Placental pericyte (primary cell): ENCODE results near the gene ATP6V1B1.

GRCh38 chr2:68689839-68690561 is 44.6 kb upstream of the ARHGAP25 start:
- CAGE, long polyA plus RNA = no peak

GRCh38 chr2:68742623-68743012 is 8.0 kb downstream of the ARHGAP25 start:
- CAGE, long polyA plus RNA = no peak

DNA sequence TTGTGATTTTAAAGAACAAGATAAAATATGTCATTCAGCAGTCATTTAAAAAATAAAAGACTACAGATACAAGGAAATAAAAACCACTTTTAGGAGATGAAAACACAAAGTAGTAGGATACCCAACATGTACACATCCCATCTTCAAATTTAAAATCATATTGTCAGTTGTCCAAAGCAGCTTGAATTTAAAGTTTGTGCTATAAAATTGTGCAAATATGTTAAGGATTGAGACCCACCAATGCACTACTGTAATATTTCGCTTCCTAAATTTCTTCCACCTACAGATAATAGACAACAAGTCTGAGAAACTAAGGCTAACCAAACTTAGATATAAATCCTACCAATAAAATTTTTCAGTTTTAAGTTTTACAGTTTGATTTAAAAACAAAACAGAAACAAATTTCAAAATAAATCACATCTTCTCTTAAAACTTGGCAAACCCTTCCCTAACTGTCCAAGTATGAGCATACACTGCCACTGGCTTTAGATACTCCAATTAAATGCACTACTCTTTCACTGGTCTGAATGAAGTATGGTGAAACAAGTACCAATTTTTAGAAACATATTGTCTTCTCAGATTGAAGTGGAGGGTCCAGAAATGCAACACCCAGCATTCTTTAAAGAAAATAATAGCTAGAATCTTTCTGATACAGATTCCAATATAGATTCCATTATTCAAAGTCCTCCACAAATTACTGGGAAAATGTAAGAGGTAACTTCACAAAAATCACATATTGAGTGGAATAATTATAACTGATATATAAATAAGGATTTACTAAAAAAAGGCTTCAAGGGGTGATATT is 61.5 kb downstream of the GFPT1 start:
- CAGE, long polyA plus RNA = no peak

DNA sequence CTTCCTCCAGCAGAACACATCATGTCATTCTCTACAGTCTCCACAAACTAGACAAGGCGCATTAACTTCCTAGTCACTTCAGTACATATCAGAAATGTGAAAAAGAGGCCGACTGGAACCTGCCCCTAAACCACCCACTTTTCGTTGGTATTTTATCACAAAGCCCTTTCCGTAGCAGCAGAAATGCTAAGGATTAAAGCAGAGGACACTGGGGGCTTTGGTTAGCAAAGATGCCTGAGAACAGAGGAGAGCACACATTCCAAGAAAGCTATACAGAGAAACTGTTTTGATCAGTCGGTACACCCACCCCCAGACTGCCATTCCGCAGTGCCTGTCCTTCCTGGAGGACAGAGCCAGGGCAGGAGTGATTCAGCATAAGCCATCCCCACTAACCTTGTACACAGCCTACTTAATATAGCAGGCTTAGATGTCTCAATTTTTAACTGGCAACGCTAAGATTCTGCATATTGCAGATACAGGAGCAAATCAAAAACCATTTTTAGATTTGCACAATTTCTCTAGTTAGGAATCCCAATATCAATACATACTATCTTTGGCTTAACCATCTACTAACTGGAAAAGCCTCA is 53.3 kb downstream of the AAK1 start:
- CAGE, long polyA plus RNA = no peak

DNA sequence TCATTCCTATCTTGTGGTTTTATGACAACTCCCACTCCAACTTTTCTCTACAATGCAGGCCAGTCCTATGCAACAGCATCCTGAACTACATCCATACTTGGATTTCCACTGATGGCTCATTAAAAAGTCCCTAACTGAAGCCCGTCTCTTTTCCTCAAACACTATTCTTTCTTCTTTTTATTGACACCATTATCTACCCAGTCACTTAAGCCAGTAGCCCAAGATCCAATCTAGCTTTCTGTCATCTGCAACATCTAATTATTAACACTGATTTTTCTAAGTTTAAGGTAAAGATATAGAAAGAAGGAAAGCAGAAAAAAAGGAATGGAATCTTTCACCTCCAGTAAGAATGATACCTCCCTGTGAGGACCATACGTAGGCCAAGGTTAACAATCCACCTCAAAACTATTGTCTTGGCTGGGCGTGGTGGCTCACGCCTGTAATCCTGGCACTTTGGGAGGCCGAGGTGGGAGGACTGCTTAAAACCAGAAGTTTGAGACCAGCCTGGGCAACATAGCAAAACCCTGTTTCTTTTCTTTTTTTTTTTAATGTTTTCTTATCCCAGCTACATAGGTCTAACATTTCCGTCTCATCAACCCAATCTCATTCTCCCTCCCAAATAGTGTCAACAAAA is 15.7 kb downstream of the AAK1 start:
- CAGE, long polyA plus RNA = no peak

- CAGE, long polyA plus RNA = no peak
Observed at GRCh38 chr2:69644787-69644971, 1.1 kb upstream of the AAK1 start.

DNA sequence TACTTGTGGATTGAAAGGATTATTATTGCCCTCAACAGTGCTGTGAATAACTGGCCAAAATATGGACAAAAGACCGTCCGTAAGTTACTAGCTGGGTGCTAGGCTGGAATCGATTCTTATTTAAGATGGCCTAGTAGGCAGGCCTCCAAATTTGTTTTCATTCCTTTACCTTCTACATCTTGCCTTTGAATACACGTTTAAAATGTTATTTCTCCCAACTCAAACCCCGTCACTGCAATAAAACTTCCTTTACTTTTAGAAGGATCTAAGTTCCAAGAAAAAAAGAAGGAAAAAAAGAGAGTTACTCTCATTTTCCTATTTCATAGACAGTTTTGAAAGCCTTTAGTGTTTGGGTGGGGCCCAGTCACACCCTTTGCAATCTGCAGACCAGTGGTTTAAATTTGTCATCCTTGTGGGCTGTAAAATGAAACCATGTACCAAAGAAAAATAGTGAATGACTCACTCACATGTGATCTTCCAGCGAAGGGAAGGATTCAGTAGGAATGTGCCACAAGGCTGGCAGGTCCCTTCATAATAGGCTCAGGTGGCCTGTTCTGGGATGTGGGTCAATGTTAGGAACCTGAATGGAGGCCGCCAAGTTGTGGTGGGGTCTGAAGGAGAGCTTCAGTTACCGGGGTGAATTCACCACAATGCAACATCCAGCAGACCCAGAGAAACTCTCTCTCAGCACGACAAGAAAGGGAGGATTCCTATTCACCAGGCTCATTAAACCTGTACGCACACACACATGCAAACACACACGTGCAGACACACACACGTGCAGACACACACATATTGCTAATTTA is 28.3 kb downstream of the ANXA4 start:
- CAGE, long polyA plus RNA = no peak

DNA sequence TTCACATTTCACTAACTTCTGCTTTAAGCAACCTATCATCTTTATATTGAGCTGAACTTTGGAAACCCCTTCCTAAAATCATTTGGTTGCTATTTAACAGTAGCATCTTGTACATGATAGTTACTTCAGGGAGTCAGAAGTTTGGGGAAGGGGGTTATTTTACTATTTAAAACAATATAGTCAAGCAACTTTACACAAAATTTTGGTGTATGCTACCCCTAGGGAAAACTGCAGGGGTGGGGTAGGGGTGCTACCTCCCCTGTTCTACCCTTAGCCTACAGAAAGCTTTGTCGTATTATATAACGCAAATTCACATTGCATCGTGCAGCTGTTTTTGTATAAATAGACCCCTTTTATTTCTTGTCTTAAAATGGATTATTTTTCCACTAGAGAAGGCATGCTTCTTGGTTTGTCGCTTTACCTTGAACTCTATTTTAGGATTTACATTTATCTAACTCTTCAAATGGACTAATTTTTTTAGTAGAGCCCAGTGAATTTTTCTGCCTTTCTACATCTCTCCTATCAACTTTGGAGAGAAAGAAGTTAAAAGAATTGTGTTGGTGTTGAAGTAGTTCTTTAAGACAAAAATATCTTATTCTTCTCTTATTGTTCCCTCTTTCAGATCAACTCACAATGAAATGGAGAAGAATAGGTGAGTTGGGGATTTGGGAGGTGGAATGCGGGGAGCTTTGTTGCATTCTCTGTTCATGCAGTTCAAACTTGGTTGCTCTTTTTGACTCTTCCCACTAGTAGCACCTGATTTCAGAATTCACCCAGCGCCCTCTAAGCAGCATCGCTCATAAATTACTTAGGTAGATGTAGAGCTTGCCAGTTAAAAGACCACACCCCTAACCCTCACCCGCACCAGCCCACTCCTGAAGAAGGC is 6.4 kb downstream of the MXD1 start:
- CAGE, long polyA plus RNA = no peak

DNA sequence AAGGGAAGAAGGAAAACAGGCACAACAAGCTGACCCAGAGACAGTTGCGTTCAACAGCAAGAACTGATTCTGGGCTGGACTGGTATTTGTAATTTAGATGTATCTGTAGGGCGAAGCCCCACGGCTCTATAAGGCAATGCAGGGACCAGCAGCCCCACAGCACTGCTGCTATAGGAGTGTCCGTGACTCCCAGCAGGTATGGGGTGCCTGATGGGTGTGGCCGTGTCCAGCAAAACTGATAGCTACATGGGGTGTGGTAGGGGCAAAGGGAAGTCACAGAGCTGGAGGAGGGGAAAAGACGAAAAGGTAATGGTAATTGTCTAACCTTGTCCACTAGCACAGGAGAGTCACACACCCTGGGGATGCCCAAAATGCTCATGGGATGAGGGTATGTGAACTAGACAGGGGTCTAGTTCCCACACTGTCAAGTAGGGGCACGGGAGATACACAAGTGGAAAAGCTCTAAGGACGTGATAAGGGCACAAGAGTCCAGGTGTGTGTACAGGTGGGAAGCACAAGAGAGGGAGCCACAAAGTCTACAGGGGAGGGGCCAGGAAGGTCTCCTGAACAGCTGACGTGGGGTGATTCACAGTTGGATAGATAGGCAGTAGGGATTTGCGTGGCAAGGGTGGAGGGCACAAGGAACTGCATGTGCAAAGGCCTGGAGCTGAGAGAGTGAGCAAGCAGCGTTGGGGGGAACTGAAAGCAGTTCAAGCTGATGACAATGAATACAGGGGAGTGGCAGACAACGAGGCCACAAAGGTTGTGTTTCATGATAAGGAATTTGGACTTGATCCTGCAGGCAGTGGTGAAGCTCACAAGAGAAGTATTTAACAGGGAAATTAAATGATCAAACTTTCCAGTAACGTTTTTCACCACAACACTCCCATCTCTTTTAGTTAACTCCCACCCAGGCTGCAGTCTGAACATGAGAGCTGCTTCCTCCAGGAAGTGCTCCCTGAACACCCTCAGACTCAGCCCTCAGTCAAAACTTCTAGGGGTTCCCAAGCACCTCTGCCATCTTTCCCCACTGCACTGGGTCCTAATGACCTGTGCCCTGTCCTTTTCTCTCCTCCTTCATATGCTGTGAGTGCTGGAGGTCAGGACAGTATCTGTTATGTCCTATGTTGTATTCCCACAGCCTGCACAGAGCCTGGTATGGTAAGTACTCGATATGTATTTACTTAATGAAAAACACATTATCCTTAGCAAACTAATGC is 48.8 kb upstream of the ASPRV1 start:
- CAGE, long polyA plus RNA = no peak

- CAGE, long polyA plus RNA = no peak
Observed at GRCh38 chr2:70086883-70087252, 409 bp upstream of the PCBP1 start.

GRCh38 chr2:70123776-70123976 is 36.4 kb downstream of the PCBP1 start:
- CAGE, long polyA plus RNA = no peak

DNA sequence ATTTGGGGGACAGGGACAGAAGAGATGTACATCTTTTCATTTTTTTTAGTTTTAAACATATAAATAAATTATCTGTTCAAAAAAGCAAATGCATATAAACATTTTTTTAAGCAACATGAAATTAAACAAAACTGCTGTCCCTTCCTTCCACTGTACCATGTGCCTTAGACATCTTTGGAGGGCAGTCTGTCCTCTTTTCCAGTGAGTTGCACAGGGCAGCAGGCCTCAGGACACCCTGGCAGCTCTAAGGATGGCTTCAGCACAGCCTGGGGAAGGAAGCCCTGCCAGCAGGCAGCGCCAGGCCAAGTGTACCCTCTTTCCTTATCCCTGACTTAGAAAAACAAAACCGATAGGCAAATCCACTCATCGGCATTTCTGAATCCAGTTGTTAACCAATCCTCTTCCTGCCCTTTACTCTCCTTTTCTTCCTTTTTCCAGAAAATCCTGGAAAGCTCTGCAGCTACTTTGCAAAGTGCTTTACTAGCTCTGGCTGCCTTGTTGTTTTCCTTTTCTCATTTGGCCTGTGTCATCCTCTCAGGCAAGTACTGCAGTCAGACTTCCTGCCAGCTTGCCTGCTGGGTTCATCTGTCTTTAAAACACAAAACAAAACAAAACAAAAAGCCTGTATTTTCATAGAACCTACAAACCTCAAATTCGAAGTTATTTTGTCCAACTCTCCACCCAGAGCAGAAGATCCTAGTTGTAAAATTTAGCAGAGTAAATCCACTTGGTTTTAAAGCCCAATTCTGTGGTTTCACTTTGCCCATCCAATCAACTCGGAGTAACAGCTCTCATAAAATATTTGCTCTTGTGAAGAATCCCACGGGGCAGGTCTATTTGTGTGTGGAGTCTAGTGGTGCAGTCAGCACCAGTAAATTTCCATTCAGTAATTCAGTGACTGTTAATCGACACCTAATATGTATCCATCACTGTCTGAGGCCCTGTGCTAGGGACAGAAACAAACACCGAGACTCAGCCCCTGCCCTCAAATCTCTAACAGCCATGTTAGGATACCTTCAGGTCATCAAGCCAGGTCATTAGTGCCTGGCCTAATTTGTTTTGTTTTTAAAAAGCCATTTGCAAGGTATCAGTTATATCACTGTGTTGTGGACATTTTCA is 45.2 kb downstream of the PCBP1 start:
- CAGE, long polyA plus RNA = no peak

DNA sequence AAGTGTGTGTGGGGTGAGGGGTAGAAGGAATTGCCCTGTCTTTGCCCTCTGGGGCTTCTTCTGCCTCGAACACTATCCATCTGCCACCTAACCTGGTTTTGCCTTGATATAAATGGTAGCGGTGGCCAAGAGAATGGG is 49.9 kb downstream of the C2orf42 start:
- CAGE, long polyA plus RNA = no peak

DNA sequence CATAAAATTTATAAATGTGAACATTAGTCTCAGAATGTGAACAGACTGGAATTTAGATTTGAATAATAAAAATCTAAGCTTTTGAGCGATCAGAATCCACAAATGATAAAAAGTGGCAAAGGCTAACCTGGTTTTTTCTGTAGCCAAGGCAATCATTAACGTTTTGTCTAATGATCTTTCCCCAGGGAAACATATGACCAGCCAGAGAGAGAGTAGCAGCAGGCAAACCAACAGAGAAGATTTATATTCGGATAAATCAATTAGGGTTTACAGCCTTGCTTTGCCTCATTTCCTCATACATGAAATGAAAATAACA is 14.6 kb downstream of the TIA1 start:
- CAGE, long polyA plus RNA = no peak

DNA sequence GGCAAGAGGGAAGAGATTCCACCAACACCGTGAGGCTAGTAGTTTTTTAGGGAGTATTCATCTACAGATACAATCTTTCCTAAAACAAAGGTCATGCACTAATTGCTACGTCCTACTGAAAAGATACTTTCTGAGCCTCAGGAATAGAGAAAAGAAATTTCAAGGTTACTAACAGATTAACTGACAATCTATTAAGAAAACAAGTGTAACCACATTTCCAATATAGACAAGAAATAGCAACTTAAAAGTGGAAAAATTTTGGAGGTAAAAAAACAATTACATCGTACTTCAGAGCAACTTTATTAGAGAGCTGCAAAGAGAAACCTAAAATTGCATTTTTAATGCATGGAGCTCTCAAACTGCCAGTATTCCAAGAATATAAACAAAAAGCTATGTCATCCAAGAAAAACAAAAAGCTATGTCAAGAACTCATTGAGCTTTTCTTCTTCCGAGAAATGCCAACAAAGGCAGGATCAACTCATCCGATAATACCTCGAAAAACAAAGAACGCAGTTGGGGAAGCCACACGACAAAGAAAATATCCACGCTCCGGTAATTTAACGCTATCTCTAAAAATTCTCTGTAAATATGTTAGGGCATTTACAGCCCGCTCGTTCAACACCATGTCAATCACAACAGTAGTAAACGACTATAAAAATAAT is 1.2 kb downstream of the TIA1 start:
- CAGE, long polyA plus RNA = no peak

GRCh38 chr2:70300797-70301737 is 800 bp downstream of the FAM136A start:
- CAGE, long polyA plus RNA = no peak

- CAGE, long polyA plus RNA = no peak
Observed at GRCh38 chr2:70514481-70515185, 39.0 kb downstream of the TGFA start.

GRCh38 chr2:70789387-70789856 is 1.0 kb downstream of the FIGLA start:
- CAGE, long polyA plus RNA = no peak

DNA sequence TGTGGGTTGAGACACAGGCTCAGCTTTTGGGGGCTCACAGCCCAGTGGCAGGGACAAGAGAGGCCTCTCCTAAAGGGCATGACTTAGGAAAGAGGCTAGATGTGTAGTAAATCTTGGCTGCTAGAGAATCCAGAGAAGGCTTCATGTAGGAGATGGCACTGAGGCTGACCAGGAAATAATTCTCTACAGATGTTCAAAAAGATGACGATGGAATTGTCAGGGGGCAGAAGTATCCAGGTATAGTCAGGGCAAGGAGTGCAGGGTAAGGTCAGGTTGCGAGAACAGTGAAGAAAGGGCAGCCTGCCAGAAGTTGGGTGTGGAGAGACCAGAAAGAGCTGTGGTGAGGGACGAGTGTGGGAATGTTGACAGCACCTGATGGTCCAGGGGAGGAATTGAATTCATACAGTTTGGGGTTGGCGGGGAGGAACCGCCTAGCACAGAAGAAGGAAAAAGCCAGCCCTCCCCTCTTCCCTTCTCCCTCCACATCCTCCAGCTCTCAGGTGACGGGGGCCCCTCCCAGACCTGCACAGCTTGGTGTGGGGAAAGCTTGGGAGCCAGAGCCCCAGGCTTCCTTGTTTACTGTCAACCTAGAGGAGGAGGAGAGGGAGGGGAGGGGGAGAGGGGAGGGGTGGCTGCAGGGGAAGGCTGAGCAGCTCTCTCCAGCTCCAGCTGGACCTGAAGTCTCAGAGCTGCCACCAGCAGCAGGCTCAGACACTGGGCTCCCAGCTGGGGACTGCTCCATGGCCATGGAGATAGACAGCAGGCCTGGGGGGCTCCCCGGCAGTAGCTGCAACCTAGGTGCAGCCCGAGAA is at the start of gene ATP6V1B1:
Gene ATP6V1B1 (plus strand): TSS at position 686 of the 812 bp plus-strand sequence.
- CAGE, long polyA plus RNA = no peak

- CAGE, long polyA plus RNA = no peak
Observed at GRCh38 chr2:71001772-71002533, 7.3 kb upstream of the TEX261 start.